ENCODE data around the gene CEP112.

DNA sequence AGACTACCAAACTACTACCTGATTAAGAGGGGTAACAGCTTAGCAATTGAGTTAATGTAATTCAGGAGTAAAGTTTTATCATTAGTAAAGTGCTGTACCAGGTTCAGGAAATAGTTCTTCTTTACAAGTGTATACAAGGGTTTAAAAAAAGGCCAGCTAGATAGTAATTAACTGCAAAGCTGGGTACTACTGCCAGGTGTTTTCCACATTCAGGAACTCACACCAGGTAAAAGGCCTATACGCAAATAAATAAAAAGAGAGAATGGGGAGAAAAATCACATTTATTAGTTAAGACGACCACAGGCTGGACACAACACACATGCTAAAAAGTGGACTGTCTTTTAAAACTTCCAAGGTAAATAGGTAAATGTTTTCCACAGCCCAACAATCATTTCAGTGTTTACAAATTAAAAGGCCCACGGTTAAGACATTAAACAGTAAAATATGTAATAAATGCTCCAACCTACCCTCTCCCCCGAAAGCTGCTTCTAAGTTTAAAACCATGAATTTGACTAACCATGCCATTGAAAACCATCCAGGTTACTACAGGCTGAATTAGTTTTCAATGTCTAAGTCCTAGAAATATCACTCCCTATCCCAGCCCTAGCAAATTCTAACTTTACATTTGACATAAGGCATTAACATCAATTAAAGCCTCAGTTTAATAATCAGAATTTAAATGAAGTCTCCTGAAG is 1.3 kb upstream of the POLG2 start:
- RRBS = no CpG with 5 or more reads among the region's 4 CpGs

DNA sequence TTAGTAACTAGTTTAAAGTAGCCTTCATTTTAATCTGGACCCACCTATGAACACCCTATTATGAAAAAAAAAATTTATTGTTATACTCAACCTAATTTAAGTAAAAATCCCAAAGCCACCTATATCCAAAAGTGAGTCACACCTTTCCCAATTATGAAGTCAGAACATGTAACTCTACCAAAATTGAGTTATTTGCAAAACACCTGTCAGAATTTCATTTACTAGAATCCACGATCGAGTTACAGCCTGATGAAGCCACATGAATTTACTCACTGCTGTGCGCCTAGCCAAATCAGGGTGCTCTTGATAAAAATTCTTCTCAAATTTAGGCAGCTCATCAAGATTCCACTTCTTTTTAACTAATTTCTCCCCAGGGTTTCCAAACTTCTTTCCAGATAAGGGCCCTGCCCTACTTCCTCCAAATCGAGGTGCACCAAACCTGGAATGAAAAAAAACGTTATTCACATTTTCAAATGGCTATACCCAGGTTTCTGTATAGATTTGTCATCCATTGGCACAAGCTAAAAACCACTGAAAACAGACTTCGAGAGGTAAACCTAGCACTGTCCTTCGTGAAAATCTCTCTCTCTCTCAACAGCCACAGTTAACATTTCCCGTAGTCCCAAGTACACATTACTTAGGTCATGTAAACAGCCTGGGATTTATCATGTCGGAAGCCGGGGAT is 1.5 kb downstream of the DDX5 start:
- RRBS = no CpG with 5 or more reads among the region's 10 CpGs

- RRBS = no CpG with 5 or more reads among the region's 12 CpGs
Measured at GRCh38 chr17:64507118-64507257, 211 bp downstream of the CEP95 start.

DNA sequence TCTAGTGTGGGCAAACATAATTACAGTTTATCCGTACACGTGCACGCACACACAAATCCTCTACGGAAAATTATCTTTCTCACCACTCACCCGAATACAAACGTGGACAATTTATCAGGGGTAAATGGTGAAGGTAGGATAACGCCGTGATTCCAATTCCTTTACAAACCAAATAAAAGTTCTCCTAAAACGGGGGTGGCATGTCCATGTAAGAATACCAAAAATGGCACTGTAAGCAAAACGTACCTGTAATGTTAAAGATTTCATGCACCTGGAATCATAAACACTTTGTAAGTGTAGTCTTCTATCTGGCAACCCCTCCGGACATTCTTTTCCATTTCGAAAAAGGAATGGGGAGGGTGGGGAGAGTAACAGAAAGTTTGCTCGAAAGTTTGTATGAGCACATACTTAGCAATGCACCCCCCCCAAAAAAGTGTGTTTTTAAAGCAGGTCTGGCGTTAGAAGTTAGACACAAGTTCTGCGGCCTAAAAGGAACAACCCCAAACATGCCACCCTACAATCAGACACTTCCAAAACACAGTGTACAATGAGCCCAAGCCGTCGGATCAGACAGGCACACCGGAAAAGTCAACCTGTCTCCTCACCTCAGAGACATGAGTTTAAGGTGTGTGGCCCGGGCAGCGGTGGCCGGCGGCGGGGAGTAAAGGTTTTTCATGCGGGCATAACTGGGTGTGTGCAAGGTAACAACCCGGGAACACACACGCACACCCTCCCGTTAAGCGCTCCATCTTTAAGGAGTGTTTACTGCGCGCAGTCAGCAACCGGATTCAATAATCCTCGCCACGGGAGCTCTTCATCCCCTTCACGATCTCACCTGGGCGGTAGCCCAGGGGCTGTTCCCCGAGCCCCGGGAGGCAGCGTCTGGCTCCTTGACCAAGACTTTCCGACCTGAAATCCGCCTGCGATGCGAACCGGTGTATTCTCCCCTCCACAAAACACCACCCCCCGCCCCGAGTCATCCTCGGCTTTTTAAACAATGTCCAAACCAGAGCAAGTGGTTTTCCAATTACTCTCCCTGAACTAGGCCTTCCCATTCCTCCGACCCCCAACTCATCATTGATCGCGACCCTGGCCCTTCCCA is 1.1 kb downstream of the SMURF2 start:
- RRBS = 4% methylated on average over 6 of the region's 49 CpGs

GRCh38 chr17:64773839-64774668 is 111.9 kb upstream of the SMURF2 start:
- RRBS = no CpG with 5 or more reads among the region's 17 CpGs

DNA sequence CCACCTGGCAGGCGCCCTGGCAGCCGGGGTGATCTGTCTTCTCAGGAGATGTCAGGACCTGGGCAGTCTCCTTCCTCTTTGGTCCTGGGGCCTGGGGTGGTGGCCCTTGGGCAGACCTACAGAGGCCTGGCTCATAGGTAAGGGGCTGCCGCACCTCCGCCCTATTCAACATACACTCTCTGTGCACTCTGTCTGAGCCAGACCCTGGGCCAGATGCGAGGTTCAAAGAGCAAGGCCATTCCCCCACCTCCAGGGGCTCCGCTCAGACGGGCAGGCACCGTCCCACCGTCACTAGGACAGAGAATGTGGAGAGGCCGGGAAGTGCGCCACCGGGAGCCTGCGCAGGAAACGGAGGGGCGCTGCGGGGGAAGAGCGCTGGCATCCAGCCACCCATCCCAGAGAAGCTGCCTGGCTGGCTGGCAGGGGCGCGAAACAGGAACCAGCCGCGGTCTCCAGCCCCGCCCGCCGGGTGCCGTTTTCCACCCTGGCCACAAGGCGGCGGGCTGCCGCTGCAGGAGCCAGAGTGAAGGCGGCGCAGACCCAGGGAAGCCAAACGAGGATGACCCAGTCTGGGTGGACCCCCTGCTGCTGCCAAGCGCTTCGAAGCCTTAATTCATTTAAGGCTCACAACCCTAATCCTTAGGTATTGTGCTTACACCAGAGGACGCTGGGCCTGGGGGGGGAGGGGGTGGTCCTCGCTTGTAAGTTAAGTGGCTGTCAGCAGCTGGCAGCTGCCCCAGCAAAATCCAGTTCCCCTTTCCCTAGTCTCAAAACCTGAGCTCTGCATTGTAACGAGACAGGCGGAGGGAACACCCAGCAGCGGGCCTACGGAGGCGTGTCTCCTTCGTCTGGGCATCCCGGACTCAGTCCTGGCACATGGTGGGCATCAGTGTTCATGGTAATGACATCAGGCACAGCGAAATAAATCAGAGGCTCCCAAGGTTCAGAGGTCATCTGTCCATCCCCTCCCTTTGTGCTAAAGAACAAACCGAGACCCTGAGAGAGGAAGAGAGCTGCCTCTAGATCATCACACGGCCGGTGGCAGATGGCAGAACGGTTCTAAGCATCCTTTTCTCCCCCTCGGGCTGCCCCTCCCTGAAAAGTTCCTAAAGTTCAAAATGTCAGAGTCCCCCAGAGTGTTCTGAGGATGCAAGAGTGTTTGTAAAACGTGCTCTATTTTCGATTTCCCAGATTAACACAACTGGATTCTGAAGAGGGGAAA is 114.8 kb upstream of the SMURF2 start:
- RRBS = no CpG with 5 or more reads among the region's 50 CpGs

- RRBS = no CpG with 5 or more reads among the region's 11 CpGs
Measured at GRCh38 chr17:65017129-65017687, 39.3 kb downstream of the GNA13 start.

DNA sequence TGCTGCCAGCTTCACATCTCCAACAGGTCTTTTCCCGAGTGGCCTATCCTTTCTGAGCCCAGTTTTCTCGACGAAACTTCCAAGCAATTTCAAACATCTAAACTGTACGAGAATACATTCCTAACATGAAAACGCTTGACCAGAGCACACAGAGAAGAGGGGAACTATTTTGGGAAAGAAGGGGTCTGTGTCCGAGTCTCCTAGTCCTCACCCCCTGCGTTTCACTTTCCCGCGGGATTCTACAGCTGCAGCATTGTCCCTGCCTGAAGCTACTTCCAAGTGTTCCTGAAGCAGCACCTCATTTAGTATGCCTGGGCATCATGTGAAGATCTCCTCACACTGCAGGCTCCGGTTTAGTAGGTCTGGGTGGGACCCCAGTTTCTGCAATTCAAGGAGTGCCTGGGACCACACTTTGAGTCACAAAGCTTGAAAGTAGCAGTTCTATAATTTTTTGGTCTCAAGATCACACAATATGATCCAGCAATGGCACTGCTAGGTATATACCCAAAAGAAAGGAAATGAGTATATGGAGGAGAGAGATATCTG is 37.6 kb downstream of the GNA13 start:
- RRBS = no CpG with 5 or more reads among the region's 10 CpGs

- RRBS = no CpG with 5 or more reads among the region's 8 CpGs
Measured at GRCh38 chr17:65035666-65035981, 20.9 kb downstream of the GNA13 start.

DNA sequence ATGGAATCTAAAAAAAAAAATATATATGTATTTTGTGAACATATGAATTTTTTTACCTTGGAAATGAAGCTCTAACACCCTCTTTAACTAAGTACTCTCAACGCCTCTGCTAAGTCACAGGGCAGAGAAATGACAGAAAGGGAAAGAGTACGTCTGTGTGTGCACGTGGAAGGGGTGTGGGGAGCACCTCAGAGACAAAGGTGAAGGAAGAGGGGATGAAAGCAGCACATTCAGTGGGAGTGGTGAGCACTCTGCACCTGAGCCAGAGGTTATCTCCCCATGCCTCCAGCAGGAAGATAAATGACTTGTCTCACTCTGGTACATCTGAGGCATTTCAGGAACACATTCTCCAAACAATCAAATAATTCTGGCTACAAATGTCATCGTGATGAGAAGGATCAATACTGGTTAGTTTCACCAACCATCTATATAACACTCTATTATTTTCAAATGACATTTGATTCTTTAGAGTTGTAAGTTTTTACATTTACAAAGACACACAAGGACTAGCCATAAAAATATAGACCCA is 15.0 kb downstream of the GNA13 start:
- RRBS = no CpG with 5 or more reads among the region's 4 CpGs

DNA sequence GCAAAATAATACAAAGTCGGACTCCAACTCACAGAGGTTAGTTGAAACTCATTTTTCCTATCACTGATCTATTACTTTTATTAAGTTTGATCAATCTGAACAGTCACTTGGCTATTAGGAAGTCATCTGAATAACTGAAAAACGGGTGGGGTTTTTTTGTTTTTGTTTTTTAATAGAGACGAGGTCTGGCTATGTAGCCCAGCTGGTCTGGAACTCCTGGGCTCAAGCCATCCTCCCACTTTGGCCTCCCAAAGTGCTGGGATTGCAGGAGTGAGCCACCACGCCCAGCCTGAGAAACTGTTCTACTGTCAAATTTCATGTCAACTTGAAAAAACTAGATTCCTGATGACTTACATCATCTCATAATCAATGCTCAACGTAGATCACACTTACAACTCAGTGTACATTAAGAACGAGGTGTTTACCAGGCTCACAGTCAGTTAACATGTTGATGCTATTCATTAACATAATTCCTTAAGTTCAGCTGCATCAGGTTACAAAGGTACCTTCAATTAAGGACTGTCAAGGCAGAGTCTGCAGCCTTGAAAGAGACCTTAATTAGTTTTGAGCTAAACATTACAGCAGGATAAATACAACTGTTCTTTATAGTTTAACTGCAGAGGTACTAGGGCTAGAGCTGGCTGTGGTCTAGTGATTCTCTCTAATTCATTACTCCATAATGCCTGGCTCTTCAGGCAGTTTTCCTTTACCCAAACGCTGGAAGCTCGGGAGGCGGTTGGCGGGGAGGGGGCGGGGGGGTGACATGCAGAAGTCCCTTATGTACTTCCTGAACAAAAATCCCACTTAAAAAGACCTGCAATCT is 2.0 kb downstream of the GNA13 start:
- RRBS = no CpG with 5 or more reads among the region's 11 CpGs

DNA sequence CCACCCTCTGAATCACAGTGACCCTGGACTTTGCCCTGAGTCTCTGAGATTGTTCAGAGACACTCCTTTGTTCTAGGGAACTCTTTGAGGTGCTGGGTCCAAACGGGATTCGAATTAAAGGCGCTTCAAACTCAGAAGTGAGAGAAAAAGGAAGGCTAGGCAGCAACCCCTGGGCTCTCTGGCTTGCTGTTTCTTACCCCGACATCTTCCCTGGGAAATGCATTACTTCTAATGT is 16.3 kb upstream of the GNA13 start:
- RRBS = no CpG with 5 or more reads among the region's 4 CpGs

- RRBS = 2% methylated on average over 5 of the region's 52 CpGs
Measured at GRCh38 chr17:65099933-65101083, 36.9 kb upstream of the RGS9 start.

DNA sequence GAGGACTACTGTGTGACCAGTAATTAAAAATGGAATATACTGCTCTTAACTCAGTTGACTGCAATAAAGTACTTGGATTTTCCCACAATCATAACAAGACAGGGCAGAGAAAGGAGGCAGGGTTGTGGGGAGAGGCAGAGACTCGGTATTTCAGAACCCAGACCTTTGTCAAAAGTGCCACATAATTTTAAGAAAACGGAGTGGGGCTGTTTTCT is 7.9 kb downstream of the AXIN2 start:
- RRBS = no CpG with 5 or more reads among the region's 2 CpGs

- RRBS = under 1% methylated on average over 21 of the region's 101 CpGs
Measured at GRCh38 chr17:66191353-66192684, at the start of gene CEP112. CEP112 (minus strand) TSS chr17:66192133.

DNA sequence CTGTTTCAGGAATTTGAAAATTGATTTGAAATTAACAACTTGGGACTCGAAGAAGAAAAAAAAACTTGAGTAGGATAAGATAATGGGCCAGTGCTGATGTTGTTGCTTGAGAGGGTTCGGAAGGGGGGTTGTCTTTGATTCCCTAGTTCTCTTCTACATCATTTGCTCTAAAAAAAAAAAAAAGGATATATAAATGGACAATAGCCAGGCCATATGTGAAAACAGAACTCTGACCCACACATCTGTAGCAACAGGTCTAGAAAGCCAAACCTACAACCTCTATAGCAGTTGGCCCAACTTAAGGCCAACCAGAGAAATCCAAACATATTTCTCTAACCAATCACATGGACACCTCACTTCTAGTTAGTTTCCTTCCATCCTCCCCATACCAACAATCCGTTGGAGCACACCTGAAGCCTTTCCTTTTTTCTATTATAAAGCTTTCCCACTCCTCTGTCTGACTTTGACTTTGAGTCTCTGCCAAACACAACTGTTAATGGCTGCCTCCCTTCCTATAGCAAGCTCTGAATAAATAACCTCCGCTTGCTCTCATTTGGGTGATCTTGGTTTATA is 928 bp upstream of the APOH start:
- RRBS = no CpG with 5 or more reads among the region's 4 CpGs

GRCh38 chr17:66509469-66510556 is 207.4 kb downstream of the PRKCA start:
- RRBS = no CpG with 5 or more reads among the region's 10 CpGs

GRCh38 chr17:66673431-66674091 is 161.4 kb upstream of the CACNG5 start:
- RRBS = no CpG with 5 or more reads among the region's 8 CpGs

GRCh38 chr17:66691356-66692264 is 143.3 kb upstream of the CACNG5 start:
- RRBS = no CpG with 5 or more reads among the region's 11 CpGs

GRCh38 chr17:66713407-66713877 is 121.5 kb upstream of the CACNG5 start:
- RRBS = no CpG with 5 or more reads among the region's 6 CpGs

Data from hTERT-HM (cell line).